Bronchus fibroblast of lung (primary cell): ENCODE data around the genes IRGC, ZNF283 and ZNF222.

DNA sequence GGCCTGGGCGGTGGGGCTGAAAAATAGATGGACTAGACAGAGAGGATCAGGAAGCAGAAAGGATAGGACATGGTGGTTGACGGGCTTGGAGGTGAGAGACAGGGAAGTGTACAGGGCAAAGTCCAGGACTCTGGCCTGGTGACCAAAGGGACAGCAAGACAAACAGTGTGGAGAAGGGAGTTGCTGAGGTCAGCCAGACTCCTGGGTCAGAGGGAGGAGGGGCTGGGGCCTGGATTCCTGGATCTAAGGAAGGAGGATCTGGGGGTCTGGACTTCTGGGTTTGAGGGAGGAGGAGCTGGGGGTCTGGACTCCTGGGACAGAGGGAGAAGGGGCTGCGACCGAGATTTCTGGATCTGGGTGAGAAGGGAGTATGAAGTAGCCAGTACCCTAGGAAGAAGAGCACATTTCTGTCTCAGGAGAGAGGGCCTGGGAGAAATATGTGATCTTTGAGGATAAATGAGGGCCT lies 5.4 kb downstream of the PHLDB3 start:
- RAMPAGE, long total RNA, result no peak

GRCh38 chr19:43552629-43553274 lies 19.8 kb downstream of the ZNF575 start:
- RAMPAGE, long total RNA, result no peak

- RAMPAGE, long total RNA, result no peak
Measured at GRCh38 chr19:43553275-43553745, 20.3 kb downstream of the ZNF575 start.

GRCh38 chr19:43562290-43563369 lies 12.7 kb downstream of the XRCC1 start:
- RAMPAGE, long total RNA, result no peak

DNA sequence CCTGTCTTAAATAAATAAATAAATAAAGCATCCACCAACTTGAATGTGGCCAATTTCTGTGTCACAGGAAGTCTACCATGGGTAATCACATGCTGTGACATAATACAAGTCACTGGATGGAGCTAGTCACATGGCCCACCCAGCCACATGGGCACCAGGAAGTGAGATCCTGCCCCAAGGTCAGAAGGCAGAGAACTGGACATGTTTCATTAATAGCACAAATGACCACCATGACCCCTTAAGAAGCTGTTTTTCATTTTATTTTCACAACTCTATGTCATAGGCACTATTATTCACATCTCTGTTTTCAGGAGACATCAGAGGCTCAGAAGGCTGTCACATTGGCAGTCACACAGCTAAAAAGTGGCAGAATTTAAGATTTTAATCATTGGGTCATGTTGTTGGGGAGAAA lies 8.5 kb downstream of the PINLYP start:
- RAMPAGE, long total RNA, result no peak

DNA sequence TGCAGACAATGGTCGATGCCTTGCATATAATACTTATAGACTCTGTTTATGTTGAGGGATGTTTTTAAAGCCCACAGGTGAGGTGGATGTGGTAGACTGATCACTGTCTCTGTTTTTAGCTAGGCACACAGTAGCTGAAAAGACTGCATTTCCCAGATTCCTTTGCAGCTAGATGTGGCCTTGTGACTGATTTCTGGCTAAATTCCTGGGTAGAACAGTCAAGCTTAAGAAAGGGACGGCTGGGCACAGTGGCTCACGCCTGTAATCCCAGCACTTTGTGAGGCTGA lies 3.9 kb downstream of the ZNF576 start:
- RAMPAGE, long total RNA, result no peak

DNA sequence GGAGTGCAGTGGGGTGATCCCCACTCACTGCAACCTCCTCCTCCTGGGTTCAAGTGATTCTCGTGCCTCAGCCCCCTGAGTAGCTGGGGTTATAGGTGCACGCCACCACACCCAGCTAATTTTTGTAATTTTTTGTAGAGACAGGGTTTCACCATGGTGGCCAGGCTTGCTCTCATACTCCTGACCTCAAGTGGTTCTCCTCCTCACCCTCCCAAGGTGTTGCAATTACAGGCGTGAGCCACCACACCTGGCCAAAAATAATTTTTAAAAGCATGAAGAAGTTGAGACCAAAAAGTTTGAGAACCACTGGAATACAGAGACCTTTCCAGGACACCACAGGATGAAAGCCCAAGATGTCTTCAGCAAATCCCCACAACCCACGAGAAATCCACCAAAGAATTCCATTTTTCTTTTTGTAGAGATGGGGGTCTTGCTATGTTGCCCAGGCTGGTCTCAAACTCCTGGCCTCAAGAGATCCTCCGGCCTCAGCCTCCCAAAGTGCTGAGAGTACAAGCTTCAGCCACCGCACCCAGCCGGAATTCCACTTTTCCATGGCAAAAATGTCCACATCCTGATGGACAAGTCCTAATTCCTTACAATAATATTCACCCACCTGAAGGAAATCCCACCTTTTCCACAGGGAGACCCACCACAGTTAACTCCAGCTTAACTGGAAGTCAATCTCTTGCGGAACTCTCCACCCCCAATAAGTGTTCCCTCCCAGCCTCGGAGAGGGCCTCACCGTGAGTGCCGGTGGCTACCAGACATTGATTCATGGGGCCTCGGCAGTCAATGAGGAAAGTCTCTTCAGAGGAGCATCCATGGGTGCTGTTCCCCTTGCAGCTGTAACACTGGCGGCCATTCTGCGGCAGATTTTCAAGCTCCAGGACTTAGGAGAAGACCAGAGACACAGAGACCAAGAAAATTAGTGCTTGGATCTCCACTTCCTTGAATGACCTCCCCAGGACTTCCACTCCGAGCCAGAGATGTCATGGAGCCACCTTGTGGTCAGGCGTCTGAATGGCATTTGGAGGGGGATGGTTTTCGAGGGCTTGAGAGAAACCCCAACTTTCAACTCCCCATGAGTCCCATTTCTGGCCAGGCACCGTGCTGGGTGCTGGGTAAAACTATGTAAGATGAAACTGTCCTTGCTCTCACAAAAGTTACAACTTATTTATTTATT lies 12.2 kb upstream of the CADM4 start:
- RAMPAGE, long total RNA, result no peak

GRCh38 chr19:43715723-43716172 lies at the start of gene IRGC:
Gene IRGC, plus strand, starts transcription at chr19:43716076.
- RAMPAGE, long total RNA, result no peak

DNA sequence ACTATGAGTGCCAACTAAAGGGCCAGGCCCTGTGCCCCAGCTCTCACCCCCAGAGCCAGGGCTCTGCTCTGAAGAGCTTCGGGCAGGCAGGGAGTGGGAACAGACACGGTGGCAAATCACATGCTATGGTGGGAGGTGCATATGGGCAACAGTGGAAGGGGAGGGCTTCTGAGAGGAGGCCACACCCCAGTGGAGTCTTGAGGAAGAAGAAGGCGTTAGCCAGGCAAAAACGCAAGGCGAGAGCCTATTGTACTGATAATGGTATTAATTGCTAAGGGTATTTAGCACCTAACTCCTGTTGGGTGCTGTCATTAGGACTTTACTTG lies 15.8 kb downstream of the SMG9 start:
- RAMPAGE, long total RNA, result no peak

- RAMPAGE, long total RNA, result no peak
Measured at GRCh38 chr19:43744977-43745500, 9.7 kb downstream of the SMG9 start.

GRCh38 chr19:43827097-43827958 lies at the start of gene ZNF283:
Gene ZNF283, plus strand, starts transcription at chr19:43827321.
- RAMPAGE, long total RNA, result no peak

DNA sequence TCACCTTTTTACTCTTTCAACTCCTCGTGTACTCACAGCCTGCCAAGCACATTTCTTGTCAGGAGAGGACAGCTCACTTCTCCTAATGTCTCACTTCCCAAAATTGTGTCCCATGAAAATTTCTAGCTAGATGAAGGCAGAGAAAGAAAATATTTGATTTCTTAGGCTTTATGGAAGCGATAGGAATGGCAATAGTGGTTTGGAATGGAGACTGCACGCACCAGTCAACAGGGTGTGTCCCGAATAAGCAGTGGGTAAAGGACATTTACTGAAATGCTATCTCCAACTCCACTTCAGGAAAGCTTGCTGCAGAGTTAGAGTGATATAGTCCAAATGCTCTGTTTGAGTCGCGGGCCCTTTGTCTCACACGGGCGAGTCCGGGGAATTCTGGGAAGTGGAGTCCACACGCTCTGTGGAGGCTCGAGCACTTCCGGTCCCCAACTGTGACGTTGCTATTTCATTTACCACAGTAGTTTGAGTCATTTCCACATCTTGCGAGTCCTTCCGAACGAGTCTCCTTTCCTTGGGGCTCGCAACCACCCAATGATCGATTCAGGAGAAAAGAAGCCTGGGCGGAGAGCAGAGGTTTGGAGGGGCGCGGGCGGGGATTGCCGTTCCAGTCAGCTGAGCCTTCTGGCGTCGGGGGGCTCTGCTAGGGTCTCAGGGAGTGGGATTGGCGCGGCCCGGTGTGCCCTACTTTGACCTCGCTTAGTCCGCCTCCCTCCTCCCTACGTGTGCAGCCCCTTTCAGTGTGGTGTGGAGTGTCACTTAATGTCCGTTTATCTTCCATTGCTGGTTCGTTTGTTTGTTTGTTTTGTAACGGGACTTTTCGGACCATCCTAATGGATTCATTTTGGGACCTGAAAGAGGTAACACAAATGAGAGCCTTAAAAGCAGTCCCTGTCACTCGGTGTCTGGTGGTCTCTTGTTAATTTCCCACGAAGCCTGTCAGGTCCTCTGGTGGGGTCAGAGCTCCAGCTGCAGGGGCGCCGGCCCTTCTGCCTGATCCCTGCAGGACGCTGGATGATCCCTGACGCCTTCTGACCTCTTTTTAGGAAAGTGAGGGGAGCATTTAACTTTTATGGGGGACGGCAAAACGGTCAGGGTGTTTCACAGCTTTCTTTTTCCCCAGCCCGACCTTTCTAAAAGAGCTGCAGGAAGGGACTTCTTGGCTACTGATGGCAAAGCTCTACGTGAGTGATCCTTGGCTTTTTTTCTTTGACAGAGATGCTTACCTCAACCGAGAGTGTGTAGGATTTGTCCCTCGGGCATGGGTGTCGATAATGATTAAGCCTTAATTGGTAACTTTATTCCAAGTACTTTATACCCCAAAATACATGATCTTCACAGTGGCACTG lies at the start of gene ZNF222:
Gene ZNF222 (plus strand): TSS at position 486 of the 1,358 bp plus-strand sequence.
- RAMPAGE, long total RNA, result start-site peak on the plus strand centred at position 475 of the sequence, 32 bp wide, 26 and 11 reads in 2 replicates

GRCh38 chr19:44106572-44107106 lies 6.6 kb upstream of the ZNF225 start:
- RAMPAGE, long total RNA, result no peak

DNA sequence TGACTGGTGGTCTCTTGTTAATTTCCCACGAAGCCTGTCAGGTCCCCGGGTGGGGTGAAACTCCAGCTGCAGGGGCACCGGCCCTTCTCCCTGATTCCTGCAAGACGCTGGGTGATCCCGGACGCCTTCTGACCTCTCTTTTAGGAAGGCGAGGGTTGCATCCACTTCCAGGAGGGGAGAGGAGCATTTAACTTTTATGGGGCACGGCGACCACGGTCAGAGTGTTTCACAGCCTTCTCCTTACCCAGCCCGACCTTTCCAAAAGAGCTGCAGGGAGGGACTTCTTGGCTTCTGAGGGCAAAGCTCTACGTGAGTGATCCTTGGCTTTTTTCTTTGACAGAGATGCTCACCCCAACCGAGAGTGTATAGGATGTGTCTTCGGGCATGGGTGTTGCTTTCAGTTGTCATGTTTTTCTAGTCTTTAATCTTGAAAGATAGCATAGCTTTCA lies 730 bp downstream of the ZNF225 start:
- RAMPAGE, long total RNA, result no peak

DNA sequence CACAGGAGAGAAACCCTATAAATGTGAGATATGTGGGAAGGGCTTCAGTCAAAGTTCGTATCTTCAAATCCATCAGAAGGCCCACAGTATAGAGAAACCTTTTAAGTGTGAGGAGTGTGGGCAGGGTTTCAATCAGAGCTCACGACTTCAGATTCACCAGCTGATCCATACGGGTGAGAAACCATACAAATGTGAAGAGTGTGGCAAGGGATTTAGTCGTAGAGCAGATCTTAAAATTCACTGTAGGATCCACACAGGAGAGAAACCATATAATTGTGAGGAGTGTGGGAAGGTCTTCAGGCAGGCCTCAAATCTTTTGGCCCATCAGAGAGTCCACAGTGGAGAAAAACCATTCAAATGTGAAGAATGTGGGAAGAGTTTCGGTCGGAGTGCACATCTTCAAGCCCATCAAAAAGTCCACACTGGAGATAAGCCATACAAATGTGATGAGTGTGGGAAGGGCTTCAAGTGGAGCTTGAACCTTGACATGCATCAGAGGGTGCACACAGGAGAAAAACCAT lies 12.0 kb downstream of the ZNF226 start:
- RAMPAGE, long total RNA, result no peak

GRCh38 chr19:44619038-44619525 lies 5.7 kb downstream of the IGSF23 start:
- RAMPAGE, long total RNA, result no peak

GRCh38 chr19:44626000-44626714 lies 12.8 kb downstream of the IGSF23 start:
- RAMPAGE, long total RNA, result no peak

GRCh38 chr19:44644183-44644731 lies 547 bp downstream of the PVR start:
- RAMPAGE, long total RNA, result no peak

DNA sequence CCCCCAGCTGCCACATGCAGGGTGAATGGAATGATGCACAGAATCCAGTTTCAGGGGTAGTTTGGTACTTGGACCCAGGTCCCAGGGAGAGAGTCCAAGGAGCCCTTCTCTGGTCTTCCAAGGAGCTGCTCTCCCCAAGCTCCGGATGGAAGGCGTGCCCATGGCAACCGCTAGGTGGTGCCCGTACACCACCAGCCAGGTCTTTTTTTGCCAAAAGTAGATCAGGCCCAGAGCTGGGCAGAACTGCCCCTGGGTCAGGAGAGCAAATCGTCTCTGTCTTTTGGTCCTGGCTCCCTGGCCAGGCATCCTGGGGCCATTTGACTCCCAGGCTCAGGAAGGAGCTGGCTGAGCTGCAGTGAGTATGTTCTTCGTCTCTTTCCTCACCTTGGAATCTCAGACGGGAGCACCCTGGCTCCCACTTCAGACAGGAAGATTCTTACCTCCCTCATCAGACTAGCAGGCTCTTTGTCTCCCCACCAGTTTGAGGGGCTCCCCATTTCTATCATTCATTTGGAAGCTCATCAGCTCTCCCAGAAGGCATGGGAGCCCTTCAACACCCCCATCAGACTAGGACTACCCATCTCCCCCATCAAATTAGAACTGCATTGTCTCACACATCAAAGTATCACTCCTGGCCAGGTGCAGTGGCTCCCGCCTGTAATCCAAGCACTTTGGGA lies 24.5 kb upstream of the BCL3 start:
- RAMPAGE, long total RNA, result no peak

DNA sequence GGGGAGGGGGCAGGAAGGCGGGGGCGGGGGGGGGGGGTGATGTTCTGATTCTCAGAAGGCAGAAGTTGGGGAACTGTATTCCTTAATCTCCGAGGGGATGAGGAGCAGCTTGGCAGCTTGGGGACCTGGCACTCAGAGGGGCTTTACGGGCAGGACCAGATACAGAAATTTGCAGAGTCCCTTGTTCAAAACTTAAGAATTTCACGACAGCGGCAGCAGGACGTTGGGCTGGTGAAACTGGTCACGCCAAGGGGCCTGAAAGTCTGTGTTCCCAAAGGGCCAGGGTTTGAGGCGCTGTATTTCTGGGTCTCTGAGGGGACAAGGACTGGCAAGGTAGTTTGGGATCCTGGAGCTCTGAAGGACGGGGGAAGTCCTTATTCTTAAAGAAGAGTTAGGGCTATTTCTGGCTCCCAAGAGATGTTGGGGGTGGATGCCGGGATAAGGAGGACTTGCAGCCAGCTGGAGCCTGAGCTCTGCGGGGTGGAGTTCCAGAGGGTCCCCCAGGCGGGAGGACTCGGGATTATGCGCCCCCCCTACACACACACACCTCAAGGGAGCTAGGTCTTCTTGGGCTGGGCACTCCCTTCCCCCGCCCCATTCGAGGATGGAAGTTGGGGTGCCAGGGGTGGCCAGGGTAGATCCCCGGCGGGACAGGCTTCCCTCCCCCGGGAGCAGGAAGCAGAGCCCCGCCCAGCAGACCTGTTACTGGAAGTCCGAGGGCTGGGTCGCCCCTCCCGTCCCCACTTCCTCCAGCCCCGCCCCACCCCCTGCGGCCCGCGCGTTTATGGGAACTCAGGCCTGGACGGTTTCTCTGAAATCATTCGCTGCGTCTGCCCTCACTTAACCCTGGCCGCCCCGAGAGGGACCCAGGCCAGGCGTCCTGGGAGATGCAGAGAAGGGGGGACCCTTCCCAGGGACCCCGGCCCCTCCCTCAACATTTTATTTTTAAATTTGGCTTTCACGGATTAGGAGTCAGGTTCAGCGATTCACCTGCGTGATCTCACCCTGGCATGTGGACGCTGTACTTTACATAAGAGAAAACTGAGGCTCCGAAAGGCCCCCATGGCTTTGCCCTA lies 5.6 kb downstream of the BCL3 start:
- RAMPAGE, long total RNA, result no peak